Smooth muscle cell (in vitro differentiated cells): ENCODE data around the gene ULK3.

- RAMPAGE, long total RNA: no peak
Measured at GRCh38 chr15:72577125-72577924, 77.2 kb upstream of the GOLGA6B start.

DNA sequence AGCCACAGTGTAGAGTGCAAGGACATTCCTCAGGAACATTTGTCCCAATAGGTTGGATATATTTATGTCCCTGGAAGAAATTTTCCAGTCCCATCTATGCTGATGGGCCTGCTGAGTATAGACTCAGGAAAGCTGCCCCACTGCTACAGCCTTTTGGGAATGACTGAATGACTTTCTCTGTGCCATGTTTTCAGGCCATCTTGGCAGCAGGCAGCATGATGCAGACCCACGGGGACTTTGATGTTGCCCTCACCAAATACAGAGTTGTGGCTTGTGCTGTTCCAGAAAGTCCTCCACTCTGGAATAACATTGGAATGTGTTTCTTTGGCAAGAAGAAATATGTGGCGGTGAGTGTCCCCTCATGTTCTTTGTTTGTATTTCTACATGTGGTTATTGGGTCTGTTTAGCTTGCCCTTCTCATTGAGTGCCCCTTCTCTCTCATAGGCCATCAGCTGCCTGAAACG lies 45.1 kb downstream of the BBS4 start:
- RAMPAGE, long total RNA: no peak

DNA sequence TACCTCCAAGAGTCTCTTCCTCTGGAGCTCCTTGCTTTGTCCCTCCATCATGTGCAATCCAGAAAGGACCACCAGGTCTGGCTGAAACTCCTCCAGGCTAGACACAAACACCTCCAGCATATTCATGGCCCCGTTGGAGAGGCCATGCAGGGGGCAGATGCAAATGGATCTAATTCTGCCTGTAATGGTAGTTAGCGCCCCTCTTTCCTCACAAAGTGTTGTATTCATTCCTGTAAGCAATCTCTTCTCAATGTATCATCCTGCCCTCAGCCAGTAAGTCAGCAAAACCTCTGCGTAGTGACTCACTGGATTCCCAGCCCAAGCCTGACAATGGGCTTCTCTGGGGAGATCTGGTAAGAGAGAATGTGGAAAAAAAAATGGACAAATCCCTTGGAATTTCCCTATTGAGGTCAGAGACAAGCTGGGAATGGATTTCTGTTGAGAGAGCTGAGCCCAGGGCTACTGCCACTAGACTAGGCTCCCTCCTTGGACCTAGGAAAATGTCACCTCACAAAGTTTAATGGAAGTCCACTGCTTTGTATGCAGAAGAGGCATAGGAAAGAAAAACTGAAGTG lies 25.4 kb downstream of the ADPGK start:
- RAMPAGE, long total RNA: no peak

DNA sequence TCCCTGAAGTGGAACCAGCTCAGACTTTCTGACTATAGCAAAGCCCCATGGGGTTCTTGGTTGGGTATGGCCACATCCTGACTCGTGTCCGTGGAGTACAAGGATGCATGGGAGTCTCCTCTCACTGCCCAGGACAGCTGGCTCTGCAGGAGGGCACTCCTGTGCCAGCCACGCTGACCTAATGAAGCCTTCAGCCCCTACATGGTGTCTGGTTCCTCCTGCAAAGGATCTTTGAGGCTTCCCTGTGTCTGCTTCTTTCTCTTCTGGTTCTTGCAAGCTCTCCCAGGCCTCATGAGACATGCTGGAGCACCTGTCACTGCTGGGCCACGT lies 90.0 kb upstream of the ADPGK start:
- RAMPAGE, long total RNA: no peak

GRCh38 chr15:73069533-73070080 lies 17.3 kb downstream of the NEO1 start:
- RAMPAGE, long total RNA: no peak

GRCh38 chr15:73176152-73176946 lies 124.1 kb downstream of the NEO1 start:
- RAMPAGE, long total RNA: no peak

DNA sequence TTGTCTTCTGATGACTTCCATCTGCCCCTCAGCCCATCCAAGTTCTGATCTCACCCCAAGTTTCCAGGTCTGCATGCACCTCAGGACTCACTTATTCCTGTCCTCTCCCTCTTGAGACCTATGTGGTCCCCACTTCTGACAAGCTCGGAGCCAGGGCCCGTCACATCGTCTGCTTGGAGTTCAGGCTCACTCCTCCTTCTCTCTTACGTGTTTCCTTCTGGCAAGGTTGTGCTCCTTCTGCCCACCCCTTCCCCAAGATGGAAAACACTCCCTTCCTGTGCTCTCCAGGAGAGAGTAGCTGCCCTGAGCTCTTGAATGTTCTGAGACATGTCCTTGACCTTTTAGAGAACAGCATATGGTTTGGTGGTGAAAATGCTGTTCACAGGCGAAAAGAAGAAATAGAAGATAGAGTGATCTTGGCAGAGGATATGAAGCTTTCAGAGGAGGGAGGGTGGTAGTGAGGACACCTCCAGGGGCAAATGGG lies 21.1 kb downstream of the CD276 start:
- RAMPAGE, long total RNA: no peak

- RAMPAGE, long total RNA: no peak
Measured at GRCh38 chr15:73800508-73801416, 47.6 kb upstream of the INSYN1 start.

GRCh38 chr15:73889352-73889795 lies 16.0 kb downstream of the TBC1D21 start:
- RAMPAGE, long total RNA: no peak

DNA sequence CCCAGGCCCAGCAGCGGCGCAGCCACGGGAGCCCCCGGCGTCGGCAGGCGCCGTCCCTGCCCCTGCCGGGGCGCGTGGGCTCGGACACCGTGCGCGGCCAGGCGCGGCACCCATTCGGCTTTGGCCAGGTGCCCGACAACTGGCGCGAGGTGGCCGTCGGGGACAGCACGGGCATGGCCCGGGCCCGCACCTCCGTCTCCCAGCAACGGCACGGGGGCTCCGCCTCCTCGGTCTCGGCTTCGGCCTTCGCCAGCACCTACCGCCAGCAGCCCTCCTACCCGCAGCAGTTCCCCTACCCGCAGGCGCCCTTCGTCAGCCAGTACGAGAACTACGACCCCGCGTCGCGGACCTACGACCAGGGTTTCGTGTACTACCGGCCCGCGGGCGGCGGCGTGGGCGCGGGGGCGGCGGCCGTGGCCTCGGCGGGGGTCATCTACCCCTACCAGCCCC lies 788 bp downstream of the LOXL1 start:
- RAMPAGE, long total RNA: no peak

- RAMPAGE, long total RNA: no peak
Measured at GRCh38 chr15:74156949-74157365, 16.6 kb upstream of the ISLR start.

DNA sequence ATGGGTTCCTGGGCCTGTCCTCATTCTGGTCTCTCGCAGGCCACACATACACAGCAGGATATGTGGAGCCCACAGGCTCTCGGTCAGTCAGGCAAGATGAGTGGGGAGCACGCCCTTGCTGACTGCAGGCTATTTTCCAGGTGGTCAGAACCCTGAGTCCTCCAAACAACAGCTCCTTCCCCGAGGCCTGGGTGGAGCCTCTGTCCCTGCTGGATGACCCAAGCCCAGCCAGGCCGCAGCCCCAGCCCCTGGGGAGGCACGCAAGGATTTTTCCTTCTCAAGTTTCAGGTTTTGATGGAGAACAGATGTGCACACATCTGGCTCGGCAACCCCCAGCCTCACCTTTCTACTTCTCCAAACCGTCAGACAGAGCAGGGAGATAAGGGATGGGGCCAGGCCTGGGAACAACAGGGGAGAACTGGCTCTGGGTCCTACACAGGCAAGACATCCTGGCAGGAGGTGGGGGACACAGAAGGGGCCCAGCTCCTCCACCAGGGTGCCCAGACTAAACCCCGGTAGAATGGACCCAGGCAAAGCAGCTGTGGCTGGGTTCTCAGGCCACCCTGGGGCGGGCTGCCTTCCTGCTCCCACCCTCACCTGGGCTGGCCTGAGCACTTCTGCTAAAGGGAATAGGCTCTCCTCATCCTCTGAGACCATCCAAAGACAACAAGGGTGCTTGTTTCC lies 1.5 kb downstream of the STRA6 start:
- RAMPAGE, long total RNA: no peak

GRCh38 chr15:74378736-74379268 lies 11.4 kb upstream of the CYP11A1 start:
- RAMPAGE, long total RNA: start-site peak on the plus strand at chr15:74379131-74379186, 18 and 5 reads in 2 replicates

DNA sequence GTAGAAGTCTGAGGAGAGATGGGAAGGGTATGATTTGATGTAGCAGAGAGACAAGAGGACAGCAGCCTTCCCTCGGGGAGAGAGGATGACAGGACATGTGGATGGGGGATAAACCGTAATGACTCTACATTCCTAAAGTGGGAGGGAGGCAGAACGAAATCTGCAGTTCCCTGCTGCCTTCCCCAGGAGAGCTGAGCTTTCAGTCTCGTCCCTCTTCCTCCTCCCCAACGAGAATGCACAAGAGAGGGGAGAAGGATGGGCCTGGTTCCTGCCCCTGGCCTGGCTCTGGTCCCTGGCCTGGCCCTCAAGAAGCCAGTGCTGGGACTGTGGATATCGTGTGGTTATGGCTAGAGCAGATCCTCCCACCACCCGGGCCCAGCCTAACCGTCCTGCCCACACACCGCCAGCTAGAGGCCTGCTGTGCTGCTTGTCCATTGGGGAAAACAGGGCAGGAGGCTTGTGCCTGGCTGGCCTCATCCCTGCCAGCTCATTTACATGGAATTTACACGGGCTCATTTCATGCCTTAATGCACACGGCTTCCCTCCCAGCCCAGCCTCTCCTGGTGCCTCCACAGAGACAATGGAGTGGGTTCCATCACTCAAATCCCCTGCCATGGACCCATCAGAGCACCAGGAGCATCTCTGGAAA lies 26.5 kb downstream of the SEMA7A start:
- RAMPAGE, long total RNA: no peak

DNA sequence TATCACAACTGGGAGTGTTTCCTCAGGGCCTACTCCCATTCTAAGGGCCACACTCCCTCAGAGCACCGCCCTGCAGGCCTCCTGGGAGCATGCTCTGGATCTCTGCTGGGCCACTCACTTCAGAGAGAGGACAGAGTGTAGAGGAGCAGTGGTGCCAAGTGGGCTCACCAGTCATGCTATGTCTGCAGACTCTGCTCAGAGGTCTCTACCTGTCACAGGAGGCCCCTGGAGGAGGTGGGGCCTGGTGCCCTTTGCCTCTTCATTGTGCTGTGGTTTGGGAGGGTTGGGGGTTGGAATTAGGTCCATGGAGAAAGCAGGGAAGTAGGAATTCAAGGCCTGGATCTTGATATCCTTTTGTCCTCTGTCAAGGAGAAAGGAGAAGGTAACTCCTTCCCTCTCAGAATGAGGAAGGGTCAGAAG lies 21.0 kb upstream of the CLK3 start:
- RAMPAGE, long total RNA: no peak

- RAMPAGE, long total RNA: no peak
Measured at GRCh38 chr15:74625347-74625758, 9.7 kb downstream of the CLK3 start.

- RAMPAGE, long total RNA: no peak
Measured at GRCh38 chr15:74783749-74784230, 1.9 kb downstream of the CSK start.

DNA sequence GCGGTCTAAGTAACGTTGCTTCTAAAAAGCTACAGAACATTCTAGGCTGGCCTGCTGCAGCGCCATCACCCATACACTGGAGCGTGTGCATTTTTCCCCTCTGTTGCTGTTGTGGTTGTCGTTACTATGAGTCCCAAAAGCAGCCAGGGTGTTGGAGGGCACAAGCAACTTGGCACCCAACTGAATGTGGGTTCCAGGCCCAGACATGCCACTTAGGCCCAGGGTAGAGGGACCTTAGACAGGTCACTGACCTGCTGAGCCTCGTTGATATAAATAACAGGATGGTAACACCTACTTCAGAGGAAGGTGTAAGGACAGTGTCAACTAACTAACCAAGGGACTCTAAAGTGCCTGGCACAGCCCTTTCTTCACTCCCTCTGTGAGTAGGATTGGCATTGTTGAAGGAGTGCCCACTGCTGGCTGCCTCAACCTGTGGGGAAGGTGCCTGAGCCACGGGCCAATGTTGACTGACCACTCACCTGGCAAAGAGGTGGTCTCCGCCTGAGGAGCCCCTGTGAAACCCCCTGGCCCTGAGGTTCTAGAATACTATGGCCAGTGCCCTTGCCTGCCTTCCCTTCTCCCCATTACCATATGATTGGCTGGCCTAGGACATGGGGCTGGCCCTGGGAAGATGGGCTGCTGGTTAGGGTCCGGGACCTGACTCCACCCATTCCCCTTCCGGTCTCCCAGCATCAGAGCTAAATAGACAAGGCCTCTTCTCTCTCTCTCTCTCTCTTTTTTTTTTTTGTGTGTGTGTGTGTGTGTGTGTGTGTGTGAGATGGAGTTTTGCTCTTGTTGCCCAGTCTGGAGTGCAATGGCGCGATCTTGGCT lies 3.6 kb downstream of the CSK start:
- RAMPAGE, long total RNA: no peak

DNA sequence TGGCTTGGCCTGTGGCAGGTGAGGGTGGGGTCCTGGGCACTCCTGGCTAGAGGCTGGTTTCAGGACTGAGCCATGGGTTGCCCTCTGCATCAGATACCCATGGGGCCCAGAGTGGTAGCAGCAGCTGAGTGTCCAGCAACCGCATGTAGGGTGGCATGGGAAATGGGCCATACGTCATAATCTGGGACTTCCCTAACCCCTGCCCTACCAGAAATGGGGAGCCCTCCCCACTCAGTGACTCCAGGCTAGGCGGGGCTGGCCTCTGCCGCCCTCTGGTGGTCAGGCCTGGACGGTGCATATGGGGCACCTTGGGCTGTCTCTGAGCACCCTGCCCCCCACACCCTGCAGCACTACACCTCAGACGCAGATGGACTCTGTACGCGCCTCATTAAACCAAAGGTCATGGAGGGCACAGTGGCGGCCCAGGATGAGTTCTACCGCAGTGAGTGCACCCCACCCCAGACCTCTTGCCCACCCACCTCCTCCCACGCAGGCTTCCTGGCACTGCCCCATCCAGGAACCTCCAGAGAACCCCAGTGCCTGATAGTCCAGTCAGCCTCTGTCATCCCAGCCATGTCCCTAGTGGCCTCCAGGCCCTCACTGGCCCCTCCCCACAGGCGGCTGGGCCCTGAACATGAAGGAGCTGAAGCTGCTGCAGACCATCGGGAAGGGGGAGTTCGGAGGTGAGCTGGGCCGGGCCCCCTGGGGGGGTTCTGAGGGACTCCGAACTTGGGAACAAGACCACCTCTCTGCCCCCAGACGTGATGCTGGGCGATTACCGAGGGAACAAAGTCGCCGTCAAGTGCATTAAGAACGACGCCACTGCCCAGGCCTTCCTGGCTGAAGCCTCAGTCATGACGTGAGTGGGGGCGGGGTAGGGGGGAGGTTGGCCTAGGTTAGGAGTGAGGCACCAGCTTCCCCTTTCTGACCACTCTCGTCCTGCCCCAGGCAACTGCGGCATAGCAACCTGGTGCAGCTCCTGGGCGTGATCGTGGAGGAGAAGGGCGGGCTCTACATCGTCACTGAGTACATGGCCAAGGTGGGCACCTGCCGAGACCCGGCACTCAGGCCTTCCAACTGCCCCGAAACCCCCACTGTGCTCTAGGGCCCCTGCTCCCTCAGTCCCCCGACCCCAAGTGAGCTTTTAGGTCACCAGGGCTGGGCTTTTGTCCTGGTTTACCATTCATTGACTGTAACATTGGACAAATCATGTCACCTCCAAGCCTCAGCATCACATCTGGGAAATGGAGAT lies 12.1 kb upstream of the LMAN1L start:
- RAMPAGE, long total RNA: no peak

GRCh38 chr15:74842265-74843436 lies at the start of gene ULK3:
Gene ULK3 (minus strand): TSS chr15:74843156.
- RAMPAGE, long total RNA: no peak